LHCN-M2 (cell line): ENCODE measurements around the genes TLR6, KLB and N4BP2.

GRCh38 chr4:38242809-38243773 is 282.9 kb downstream of the PTTG2 start:
- RAMPAGE, long total RNA, result no peak

GRCh38 chr4:38328201-38328706 is 335.7 kb upstream of the KLF3 start:
- RAMPAGE, long total RNA, result no peak

DNA sequence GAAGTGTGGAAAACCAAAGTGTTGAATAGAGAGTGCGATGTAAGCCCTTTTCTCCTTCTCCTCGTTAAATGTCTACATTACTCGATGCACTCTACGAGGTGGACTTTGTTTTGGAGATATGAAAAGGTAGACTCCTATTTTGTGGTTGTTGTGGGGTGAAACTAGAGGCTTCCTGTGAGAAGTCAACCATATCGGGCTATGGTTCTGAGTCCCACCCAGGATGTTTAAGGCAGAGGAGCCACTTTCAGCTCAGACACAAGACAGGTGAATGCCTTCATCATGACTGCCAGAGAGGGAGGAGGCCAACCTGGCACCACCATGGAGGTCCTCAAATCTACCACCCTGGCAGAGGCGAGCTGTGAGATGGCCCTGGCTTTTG is 154.5 kb upstream of the KLF3 start:
- RAMPAGE, long total RNA, result no peak

GRCh38 chr4:38654068-38654750 is 9.8 kb upstream of the KLF3 start:
- RAMPAGE, long total RNA, result no peak

GRCh38 chr4:38669060-38669695 is 5.2 kb downstream of the KLF3 start:
- RAMPAGE, long total RNA, result no peak

GRCh38 chr4:38674108-38675327 is 10.5 kb downstream of the KLF3 start:
- RAMPAGE, long total RNA, result no peak

DNA sequence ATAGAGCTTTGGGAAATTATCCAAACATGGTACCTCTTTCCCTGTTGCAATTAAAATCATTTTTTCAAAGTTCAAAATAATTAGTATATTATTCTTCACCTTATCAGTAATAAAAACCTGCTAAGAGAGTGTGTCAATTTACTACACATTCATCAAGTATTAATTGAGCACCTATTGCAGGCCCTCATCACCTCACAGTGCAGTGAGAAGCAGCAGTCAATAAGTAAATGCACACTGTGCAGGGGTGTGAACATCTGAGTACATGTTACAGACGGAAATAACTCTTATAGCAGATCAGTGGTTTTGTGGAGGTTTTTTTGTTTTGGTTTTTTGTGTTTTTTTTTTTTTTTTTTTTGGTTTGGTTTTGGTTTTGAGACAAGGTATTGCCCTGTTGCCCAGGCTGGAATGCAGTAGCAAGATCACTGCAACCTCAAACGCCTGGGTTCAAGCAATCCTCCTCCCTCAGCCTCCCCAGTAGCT is 20.2 kb downstream of the KLF3 start:
- RAMPAGE, long total RNA, result no peak

- RAMPAGE, long total RNA, result no peak
Measured at GRCh38 chr4:38701674-38702265, 37.8 kb downstream of the KLF3 start.

GRCh38 chr4:38752311-38753018 is 30.3 kb downstream of the TLR10 start:
- RAMPAGE, long total RNA, result no peak

DNA sequence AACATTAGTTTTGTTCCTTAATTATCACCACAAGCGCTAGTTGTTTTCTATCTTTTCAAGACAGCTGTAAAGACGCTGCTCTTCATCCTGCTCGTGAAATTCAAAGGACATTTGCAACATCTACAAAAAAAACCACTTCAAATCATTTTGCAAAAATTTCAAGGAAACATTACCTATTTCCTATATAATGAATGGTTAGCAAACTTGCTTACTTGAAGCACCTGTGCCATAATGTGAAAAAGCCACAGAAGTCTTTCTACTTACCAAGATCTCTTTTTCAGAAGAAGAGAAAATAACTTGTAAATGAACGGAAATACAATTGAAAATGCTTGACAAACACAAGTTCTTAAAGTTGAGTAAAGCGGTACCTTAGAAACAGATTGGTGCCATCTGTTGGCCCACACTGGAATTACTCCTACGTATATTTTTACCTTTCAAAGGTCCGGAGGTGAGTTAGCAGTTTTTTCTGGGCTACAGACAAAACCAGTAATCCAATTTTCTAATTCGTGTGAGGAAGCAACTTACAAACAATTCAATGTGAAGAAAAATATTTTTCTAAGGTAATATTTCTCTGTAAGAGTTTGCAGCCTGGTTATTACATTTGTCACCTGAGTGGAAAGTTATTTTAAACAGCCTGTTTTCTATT is at the start of gene TLR6:
Gene TLR6 (minus strand): TSS at position 321 of the 646 bp plus-strand sequence.
- RAMPAGE, long total RNA, result no peak

GRCh38 chr4:38949248-38949523 is 81.6 kb downstream of the FAM114A1 start:
- RAMPAGE, long total RNA, result no peak

DNA sequence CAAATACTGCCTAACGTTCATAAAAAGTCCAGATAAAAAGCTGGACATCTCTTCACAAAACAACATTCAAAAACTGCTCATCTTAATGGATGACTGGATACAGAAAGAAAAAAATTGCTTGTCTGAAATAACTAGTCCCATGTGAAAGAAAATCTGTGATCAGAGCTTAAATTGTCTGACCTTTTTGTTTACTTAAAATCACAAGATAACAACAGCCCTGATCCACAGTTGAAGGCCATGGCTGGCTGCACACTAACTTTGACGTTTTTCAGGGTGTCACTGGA is 25.3 kb downstream of the RFC1 start:
- RAMPAGE, long total RNA, result no peak

DNA sequence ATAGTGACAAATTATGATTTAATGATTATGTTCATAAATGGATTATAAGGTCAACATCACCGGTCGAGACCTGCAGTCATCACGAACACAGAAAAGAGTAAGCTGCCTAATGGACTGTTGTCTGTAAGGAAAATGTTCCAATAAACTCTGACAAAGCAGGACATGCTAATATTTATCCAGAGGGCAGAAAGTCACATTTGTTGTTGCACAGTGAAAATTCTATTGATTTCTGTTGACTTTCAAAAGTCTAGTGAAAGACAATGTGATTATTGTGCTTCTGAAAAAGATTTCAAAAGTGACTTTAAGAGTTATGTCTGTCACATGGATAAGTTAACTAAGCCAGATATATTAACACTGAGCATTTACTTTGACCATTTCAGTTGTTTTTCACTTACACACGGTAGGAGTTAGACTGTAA is 9.3 kb upstream of the RFC1 start:
- RAMPAGE, long total RNA, result no peak

GRCh38 chr4:39406588-39407647 is at the start of gene KLB:
TSS of gene KLB (plus strand) at chr4:39406930.
- RAMPAGE, long total RNA, result no peak

- RAMPAGE, long total RNA, result no peak
Measured at GRCh38 chr4:39413279-39413684, 6.6 kb downstream of the KLB start.

DNA sequence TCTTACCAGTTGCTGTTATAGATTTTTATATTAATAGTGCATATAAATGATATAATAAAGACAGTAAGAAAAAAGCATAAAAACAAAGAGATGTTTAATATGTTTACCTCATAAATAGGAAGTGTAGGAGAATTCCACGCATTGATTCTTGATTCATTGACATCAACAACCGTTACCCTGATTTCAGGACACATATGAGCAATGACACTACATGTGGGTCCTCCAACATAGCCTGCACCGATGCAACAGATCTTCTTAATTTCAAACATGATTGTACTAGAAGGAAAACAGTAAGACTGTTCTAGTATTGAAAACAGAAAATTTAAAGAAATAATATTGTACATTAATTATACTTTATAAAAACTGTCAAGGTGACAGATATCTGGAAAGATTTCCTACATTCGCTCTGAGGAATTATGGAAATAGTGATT is 6.0 kb downstream of the UGDH start:
- RAMPAGE, long total RNA, result no peak

- RAMPAGE, long total RNA, result no peak
Measured at GRCh38 chr4:39655814-39656294, 17.2 kb upstream of the SMIM14 start.

DNA sequence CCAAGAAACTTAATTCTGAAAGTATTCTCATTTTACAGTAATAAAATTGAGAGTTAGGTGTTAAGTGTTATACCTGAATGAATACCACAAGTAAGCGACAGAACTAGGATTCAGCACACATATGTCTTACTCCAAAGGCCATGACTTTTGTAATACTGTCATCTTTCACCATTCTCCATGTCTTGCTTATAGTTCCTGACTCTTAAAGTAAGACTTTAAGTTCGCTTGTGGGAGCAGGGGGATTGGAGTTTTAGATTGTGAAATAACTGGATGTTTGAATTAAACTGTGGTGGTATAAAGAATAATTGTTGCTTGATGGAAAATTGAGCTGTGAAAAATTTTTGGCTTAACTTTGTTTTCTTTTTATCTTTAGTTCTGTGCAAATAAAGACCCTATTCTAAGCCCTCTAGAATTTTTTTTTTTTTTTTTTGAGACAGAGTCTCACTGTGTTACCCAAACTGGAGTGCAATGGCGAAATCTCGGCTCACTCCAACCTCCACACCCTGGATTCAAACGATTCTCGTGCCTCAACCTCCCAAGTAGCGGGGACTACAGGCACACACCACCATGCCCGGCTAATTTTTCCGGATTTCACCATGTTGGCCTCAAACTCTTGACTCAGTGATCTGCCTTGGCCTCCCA is 35.9 kb downstream of the UBE2K start:
- RAMPAGE, long total RNA, result no peak

DNA sequence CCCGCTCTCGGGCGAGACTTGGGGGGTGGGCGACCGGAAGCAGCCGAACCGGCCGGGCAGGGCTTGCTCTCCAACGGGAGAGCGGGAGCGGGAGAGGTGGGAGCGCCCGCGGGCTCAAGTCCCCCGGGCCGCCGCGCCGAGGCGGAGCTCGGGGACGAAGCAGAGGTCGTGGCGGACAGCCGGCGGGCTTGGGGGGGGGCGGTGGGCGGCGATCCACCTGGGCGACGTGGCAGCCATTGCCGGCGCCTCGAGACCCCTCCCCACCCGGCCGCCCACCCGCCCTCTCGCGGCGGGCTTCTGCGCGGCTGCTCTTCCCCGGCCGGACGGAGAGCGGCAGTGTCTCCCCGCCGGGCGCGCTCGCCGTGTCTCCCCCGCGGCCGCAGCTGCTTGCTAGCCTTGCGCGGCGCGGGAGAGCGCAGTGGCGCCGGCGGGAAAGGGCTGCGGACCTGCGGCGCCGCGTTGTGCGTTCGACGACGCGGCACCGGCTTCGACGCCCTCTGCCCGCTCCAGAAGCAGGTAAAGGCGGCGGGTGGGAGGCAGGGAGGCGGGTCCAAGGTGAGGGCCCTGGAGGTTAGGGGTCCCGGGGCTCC is at the start of gene N4BP2:
Gene N4BP2 (plus strand): TSS at position 336 of the 590 bp plus-strand sequence.
- RAMPAGE, long total RNA, result no peak

DNA sequence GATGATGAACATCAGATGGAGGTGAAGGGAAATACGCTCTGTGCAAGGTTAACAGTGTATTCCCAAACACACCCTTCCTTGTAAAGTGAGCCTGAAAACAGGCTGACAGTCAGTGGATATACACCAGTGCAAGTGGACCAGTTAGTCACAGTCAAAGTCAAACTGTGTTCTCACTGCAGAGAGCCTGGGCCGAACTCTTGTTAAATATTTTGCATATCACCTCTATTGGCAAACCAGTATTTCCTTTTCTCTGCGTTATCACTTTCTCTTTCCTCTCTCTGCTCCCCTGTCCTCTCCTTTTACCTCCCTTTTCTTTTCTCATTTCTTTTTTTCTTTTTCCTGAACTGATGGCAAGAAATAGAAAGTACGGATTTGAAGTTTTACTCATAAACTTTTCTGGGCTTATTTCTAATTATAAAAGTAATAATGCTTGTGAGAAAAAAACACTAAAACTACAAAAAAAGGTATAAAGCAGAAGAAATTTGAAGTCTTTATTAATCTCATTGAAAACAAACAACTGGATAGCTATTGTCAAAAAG is 23.2 kb upstream of the RHOH start:
- RAMPAGE, long total RNA, result no peak